AG10803 (cell line): ENCODE measurements around a stretch of chr14.

- RRBS, result no CpG with 5 or more reads among the region's 5 CpGs
These were observed 31.6 kb downstream of the RTRAF start for GRCh38 chr14:52020730-52021470.

DNA sequence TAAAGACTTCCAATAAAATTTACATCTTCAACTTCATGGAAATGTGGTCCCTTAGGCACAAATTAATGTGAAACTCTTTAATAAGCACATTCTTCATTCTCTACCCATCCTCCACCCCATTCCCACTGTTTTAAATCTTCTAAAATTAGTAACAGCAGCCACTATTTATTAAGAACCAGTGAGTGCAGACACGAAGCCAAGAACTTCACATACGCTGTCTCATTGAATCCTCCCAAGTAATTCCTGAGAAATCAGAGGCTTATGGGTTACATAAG lies 16.7 kb downstream of the NID2 start:
- RRBS, result no CpG with 5 or more reads among the region's 2 CpGs

- RRBS, result no CpG with 5 or more reads among the region's 4 CpGs
These were observed 11.7 kb upstream of the NID2 start for GRCh38 chr14:52080329-52081142.

- RRBS, result no CpG with 5 or more reads among the region's 17 CpGs
These were observed 690 bp upstream of the PTGER2 start for GRCh38 chr14:52313273-52313970.

- RRBS, result 2% methylated on average over 28 of the region's 36 CpGs
These were observed 315 bp downstream of the ERO1A start for GRCh38 chr14:52695012-52695473.

DNA sequence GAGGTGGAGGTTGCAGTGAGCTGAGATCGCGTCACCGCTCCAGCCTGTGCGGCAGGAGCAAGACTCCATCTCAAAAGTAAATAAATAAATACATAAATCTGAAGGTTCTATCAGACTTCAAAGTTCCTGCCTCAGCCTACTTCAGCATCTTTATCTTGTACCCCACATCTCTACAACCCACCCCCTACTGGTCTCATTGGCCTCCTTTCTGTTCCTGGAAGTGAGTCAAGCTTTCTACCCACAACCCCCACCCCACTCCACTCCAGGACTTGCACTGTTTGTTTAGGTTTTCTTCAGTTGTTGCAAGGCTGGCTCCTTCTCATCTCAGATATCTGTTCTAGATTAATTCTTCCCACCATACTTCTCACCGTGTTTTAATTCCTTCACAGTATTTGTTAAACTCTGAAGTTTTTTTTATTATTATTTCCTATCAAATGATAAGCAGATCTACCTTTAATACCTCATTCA lies 695 bp upstream of the PSMC6 start:
- RRBS, result no CpG with 5 or more reads among the region's 5 CpGs

GRCh38 chr14:52723655-52724341 lies 6.2 kb upstream of the STYX start:
- RRBS, result no CpG with 5 or more reads among the region's 4 CpGs

- RRBS, result no CpG with 5 or more reads among the region's 11 CpGs
These were observed 990 bp downstream of the GNPNAT1 start for GRCh38 chr14:52790407-52790827.

- RRBS, result no CpG with 5 or more reads among the region's 3 CpGs
These were observed 31.1 kb downstream of the FERMT2 start for GRCh38 chr14:52919817-52920151.

GRCh38 chr14:52937155-52937871 lies 13.5 kb downstream of the FERMT2 start:
- RRBS, result no CpG with 5 or more reads among the region's 6 CpGs

DNA sequence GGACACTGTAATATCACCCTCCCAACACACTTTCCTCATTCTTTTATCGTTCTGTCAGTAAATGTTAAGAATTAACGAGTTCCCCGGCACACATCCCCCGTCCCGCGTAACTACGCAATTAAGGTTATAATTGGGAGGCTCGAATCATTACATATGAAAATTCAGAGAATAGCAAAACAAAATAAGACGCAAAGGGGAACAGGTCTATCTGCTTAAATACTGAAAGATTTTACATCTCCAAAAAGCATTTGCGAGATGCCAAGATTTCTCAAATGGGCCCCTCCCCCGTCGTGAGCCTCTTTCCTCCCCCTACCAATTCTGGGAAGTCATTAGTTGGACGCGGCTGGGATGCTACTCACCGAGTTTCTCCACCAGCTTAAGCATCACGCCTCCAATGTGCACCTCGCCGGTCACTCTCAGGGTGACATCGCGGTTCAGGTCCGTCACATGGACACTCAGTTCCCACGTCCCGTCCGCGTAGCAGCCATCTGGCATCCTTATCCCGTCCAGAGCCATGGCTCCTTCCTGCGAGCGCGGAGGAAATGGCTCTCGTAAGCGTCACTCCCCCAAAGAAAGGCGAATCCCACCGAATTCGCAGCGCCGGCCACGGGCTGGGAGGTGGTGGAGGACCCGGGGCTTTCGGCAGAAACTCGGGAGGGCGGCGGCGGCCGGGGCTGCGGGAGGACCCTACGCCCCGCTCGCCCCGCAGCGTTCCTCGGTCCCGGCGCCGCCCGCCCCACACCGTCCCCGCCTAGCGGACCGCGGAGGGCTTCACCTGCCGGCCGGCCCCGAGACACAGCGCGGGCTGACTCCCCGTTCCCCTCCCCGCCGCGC lies 580 bp downstream of the FERMT2 start:
- RRBS, result under 1% methylated on average over 28 of the region's 69 CpGs

DNA sequence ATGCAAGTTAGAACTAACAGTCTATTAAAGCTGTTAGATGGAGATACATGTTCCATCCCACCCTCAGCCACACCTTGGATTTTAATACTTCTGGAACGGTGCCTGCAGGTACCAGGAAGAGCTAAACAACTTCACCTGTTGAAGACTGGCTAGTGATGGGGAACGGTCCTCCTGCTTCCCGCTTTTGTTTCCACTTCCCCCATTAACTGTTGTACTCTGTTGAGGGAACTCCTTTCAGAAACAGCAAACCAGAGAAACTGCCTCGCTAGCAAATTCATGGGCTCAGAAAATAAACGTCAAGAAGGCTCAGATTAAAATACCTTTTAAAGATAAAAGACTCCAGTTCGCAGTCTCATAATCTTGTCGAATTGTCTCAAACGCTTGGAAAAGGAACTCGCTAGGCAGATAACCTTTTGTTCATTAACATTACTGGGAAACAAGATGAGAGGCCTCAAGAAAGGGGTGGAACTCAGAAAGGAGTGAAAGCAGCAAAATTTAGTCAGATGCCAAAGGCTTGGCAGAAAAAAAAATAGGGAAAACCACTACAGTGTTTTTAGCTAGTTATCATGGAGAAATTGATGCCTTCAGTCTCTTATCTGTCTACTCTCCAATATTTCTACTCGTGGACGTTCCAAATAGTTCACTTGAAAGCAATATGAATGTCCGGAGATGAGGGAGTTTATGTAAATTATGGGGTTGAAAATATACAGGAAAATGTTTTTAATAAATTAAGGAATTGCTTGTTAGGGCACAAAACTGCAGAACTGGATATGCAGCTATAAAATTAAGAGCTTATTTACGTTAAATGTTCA lies 1.4 kb upstream of the FERMT2 start:
- RRBS, result no CpG with 5 or more reads among the region's 13 CpGs

- RRBS, result no CpG with 5 or more reads among the region's 7 CpGs
These were observed 2.0 kb downstream of the DDHD1 start for GRCh38 chr14:53151052-53151521.

- RRBS, result no CpG with 5 or more reads among the region's 1 CpG
These were observed 285.8 kb downstream of the BMP4 start for GRCh38 chr14:53670812-53671156.

DNA sequence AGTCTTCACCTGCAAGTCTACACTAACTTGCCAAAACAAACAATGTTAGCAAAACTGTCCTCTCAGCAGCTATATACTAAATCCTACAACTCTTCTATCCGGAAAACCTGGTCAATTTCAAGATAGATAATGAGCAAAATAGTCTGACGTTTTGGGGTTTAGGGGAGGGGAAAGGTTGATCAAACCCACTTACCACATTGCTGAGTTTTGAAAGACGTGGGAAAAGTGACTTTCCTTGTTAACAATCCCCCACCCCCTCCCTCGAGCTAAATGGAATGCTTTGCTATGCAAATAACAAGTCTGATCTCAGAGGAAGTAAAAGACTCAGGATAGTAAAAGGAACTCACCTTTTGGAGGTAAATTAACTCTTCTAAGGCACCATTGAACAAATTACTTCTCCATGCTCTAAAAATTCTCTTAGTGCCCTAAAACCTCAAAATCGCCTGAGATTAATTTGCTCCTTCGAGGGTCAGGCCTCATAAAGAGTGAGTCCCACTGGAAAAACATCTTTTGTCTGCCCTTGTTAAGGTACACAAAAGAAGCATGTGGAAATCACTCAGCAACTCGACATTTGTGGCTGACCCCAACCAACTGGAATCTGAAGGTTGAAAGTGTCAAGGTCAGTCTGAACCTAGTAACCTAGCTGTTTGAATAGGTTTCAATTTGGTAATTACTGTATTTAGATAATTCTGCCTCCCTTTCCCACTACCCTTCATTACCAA lies 13.4 kb downstream of the BMP4 start:
- RRBS, result no CpG with 5 or more reads among the region's 7 CpGs

GRCh38 chr14:53946415-53947351 lies 9.9 kb downstream of the BMP4 start:
- RRBS, result 72% methylated on average over 17 of the region's 70 CpGs

GRCh38 chr14:54349121-54349709 lies 47.6 kb upstream of the CDKN3 start:
- RRBS, result no CpG with 5 or more reads among the region's 21 CpGs

DNA sequence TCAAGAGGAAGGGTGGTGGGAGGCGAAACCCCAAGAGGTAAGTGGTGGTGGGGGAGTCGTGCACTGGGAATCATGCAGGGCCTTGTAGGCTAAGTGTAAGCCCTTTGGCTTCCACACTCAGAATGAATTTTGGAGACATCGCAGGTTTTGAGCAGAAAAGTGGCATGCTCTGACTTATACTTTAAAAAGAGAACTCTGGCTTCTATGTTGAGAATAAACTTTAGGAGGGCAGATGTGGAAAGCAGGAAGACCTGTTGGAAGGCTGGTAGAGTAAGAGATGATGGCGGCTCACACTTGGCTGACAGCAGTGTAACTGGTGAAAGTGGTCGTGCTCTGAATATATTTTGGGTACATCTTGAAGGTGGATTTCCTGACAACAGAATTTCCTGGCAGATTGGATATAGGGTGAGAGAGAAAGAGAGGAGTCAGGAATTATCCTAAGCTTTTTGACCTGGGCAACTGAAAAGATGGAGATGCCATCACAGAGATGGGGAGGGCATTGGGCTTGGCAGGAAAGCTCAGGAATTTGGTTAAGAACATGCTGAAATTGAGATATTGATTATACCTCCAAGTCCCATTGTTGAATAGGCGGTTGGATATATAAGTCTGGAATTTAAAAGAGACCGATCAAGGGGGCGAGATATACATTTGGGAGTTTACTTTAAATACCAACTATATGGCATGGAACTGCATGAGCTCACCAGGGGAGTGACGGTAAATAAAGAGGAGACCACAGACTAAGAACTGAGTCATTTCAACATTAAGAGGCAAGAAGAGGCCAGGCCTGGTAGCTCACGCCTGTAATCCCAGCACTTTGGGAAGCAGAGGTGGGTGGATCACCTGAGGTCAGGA lies 69.6 kb downstream of the SAMD4A start:
- RRBS, result no CpG with 5 or more reads among the region's 10 CpGs

DNA sequence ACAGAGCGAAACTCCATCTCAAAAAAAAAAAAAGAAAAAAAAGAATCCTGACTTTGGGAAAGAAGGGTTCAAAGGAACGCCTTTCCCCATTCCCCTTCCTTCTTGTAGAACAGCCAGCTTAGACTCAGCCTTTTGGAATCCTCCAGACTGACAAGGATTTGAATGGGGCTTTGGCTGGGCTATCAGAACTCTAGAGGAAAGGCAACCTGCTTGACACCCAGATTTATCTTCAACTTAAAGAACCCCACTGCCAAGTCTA lies 152.0 kb downstream of the SAMD4A start:
- RRBS, result no CpG with 5 or more reads among the region's 2 CpGs

- RRBS, result no CpG with 5 or more reads among the region's 15 CpGs
These were observed 149.8 kb downstream of the GCH1 start for GRCh38 chr14:54752688-54753323.